Mucosa of descending colon (tissue), 1 donor: ENCODE results near the genes SPRY1 and SLC25A31.

DNA sequence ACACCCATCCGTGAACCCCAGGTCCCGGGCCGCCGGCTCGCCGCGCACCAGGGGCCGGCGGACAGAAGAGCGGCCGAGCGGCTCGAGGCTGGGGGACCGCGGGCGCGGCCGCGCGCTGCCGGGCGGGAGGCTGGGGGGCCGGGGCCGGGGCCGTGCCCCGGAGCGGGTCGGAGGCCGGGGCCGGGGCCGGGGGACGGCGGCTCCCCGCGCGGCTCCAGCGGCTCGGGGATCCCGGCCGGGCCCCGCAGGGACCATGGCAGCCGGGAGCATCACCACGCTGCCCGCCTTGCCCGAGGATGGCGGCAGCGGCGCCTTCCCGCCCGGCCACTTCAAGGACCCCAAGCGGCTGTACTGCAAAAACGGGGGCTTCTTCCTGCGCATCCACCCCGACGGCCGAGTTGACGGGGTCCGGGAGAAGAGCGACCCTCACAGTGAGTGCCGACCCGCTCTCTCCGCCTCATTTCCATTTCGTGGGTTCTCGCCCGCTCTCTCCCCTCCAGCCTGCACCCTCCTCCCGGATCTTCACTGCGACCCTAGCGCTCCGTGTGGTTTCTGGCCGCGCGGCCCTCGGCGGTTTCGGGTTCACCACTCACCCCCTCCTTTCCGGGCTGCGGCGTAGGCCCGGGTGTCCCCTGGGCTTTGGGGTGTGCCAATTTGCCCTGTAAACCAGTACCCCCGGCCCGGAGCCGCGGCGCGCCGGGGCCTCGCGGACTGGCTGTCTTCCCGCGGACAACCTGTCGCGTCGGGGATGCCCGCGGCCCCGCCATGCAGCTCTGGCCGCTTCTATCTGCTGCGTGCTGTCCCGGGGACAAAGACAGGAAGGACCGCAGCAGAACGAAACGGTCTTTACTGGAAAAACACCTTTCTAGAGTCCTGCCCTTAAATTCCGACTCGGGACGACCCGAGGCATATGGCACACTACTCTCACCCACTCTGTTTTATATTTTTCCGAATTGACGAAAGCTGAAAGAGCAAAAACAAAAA, 583 bp downstream of the FGF2 start:
- PRO-cap, result unidirectional peak, minus-strand start at position 527 of the sequence

GRCh38 chr4:122843059-122843670, 16.5 kb downstream of the FGF2 start:
- PRO-cap, result no peak

DNA sequence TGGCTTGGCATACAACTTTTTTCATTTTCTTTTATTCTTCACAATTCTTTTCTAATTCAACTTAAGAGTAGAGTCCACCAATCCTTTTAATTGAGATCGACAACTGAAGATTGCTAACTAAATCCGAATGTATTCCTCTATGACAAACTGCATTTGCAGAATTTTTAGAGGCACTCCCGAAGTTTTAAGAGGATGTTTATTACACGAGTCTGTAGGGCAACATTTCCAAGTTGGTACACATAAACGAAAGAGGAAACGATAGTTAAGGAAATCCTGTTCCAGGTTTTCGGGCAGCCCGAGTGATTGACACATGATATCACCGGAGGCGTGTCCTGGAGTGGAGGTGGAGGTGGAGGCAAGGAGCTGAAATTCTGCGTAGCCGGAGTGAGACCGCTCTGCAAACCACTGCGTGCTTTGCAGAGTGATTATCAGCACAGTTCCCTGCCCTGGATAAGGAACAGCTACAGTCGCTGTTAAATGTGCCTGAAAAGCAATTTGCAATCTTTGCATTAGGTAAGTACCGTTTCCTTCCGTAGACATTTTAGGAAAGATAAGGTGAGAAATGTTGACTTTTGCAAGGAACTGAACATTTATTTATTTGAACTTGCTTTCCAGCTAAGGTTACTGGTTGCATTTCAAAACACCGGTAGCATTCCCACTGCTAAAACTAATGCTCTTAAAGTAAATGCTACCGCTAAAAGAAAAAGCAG, at the start of gene SPRY1:
Gene SPRY1, plus strand, starts transcription at position 376 of the 710 bp plus-strand sequence.
- PRO-cap, result bidirectional peak, plus-strand start at position 376 of the sequence, minus-strand start at position 237 of the sequence

DNA sequence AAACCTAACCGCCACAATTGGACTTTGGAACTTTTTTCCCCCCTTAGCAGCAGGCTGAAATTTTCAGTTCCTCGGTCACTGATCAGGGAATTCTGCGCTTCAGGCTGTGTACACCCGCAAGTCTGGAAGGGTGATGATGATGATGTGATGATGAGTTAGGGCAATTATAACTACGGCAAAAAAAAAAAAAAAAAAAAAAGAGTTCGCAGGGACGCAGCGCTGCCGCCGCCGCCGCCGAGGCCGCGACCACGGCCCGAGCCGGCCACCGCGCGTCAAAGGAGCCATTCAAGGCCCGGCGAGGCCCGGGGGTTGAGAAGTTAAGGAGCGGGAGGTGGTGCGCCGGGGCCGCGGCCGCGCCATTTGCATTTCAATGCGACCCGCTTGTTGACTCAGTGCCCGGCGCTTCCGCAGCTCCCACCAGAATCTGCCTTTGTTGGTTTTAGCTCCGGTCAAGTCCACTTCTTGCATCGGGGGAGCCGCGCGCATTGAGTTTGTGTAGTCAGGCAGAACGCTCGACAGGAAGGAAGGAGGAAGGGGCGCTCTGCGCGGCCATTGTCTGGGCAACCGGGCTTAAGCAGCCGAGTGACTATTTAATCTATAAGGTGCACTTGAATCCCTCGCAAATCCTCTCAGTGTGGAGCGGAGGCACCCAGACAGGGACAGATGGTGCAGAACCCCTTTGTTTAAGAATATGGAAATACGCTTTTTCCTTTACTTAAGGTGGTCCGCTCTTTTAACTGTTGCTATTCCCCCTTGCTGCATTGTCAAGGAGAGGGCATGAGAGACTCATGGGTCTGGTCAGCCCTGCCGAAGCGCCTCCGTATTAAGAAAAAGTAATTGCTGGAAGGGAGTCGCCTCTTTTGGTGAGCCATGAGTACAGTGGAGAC, 109.1 kb downstream of the SPRY1 start:
- PRO-cap, result unidirectional peak, minus-strand start at position 394 of the sequence

GRCh38 chr4:123506309-123506730, 109.7 kb downstream of the SPRY1 start:
- PRO-cap, result no peak

- PRO-cap, result no peak
Observed at GRCh38 chr4:123616838-123617496, 220.4 kb downstream of the SPRY1 start.

DNA sequence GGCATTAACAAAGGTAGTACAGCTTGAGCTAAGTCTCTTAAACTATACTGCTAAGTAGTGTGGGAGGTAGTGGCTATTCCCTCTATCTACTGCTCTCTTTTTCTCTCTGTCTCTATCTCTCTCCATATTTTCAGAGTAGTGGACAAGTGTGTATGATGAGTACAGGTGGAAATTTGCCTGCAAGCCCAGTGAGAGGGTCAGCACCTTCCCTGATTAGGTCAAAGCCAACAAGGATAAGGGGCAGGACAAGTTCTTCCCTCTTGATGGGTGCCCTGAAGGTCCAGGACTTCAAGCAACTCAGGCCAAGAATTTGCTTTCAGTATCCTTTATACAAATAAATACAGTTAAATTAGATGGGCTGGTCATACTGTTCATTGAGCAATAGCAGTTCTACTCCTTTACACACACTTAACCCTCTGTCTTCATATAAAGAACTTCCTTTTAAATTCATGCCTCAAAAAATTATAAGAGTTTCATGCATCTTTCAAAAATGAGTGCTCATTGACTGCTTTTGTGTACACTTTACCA, 391.9 kb downstream of the SPRY1 start:
- PRO-cap, result unidirectional peak, minus-strand start at position 301 of the sequence

GRCh38 chr4:123811626-123811999, 415.0 kb downstream of the SPRY1 start:
- PRO-cap, result no peak

- PRO-cap, result no peak
Observed at GRCh38 chr4:123896428-123897122, 500.0 kb downstream of the SPRY1 start.

DNA sequence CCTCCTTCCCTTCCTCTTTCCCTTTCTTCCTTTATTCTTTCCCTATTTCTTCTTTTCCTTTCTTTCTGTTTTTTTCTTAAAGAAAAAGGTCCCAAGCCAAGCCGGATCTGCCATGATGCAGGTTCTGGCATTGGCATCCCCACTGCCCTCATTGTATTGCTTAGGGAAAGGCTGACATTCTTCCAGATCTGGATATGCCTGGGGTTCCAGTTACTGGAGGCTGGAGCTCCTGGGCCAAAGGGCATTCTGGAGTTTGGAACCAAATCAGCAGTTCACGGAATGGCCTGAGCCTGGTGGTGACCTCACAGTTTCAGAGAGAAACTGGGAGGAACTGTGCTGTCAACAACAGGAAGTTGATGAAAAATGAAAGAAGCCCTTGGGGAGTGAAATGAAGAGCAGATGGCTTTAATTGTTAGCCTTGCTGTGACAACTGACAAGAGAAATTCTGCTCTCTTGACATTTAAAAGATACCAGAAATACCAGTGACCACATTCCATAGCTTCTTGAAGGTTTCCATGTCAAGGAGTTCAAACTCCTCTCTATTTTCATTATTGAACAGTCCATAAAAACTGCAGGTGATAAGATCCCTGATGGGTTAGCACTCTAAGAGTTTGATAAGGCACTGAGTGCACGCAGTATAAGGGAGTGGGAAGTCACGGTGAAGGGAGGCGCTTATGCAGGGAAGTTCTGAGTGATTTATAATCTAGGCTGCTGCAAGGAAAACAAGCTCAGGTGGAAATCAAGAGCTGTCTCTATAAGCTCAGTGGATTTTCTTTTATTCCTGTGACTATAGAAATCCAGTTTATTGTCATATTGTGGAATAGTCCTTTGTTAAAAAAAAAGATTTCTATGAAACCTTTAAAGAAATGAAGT, 622.3 kb downstream of the SPRY1 start:
- PRO-cap, result no peak

- PRO-cap, result no peak
Observed at GRCh38 chr4:124432322-124432686, 280.2 kb downstream of the ANKRD50 start.

GRCh38 chr4:124686333-124686590, 26.3 kb downstream of the ANKRD50 start:
- PRO-cap, result no peak

GRCh38 chr4:125316877-125317336, 2.2 kb downstream of the FAT4 start:
- PRO-cap, result no peak

- PRO-cap, result no peak
Observed at GRCh38 chr4:126144735-126145316, 830.1 kb downstream of the FAT4 start.

- PRO-cap, result no peak
Observed at GRCh38 chr4:126494221-126494676, 1138.5 kb upstream of the INTU start.

GRCh38 chr4:126574870-126575107, 1058.0 kb upstream of the INTU start:
- PRO-cap, result no peak

- PRO-cap, result no peak
Observed at GRCh38 chr4:127730023-127730733, at the start of gene SLC25A31. TSS of gene SLC25A31 (plus strand) at chr4:127730400.

GRCh38 chr4:127782453-127783169, 489 bp downstream of the HSPA4L start:
- PRO-cap, result no peak

DNA sequence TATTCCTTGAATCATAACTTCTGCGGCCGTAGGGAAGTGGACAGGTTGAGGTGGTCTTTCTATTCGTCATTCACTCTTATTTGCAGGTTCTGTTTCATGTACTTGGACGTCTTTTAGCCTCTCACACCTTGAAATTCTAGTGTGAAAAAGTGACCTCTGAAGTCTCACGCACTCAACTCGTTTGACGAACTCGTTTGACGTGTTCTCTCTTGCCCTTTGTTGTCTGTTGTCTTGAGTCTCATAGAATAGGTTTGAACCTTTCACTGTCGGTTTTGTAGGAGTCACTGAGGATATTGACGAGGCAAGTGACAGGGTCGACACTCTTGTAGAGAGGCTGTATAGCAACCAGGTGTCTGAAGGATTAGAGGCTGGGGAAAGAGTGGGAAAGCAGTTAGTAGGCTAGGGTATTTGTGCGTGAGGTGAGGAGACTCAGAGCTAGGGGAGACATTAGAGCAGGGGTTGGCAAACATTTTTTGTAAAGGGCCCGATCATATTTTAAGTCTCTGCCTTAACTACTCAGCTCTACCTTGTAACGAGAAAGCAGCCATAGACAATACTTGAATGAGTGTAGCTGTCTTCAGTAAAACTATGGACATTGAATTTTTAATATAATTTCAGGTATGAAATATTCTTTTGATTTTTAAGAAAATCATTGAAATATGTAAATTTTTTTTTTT, 1.2 kb upstream of the PGRMC2 start:
- PRO-cap, result unidirectional peak, minus-strand start at position 183 of the sequence

GRCh38 chr4:128385943-128386471, 98.4 kb upstream of the PGRMC2 start:
- PRO-cap, result no peak